Occipital lobe (tissue), 2 donors: ENCODE measurements around a stretch of chr1.

DNA sequence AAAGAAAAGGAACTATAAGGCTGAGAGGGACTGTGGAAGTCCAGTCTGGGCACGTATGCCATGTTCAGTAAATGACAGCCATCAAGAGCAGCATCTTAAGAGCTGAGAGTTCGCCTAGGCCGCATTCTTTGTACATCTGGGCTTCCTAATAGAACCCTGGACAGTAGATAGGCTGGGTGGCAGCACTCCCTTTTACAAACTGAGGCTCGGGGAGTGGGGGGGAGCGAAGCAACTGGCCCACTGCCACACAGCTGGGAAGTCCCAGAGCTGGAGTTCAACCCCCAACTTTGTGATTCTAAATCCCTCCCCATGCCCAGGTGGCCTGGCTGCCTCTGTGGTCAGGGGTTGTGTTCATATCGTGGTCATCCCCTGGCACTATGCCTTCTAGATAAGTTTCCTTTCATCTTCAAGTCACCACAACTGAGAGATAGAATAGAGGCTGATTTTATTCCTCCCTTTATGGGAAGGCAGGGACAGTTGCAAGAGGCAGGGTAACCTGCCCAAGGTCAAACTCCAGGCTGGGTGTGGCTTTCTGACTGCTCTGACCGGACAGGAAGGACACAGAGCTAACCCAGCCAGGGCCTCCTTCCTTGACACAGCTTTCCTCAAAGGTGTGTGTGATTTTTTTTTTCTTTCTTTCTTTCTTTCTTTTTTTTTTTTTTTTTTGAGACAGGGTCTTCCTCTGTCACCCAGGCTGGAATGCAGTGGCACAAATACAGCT lies 18.6 kb upstream of the TNFRSF1B start:
- RAMPAGE, long total RNA: no peak

DNA sequence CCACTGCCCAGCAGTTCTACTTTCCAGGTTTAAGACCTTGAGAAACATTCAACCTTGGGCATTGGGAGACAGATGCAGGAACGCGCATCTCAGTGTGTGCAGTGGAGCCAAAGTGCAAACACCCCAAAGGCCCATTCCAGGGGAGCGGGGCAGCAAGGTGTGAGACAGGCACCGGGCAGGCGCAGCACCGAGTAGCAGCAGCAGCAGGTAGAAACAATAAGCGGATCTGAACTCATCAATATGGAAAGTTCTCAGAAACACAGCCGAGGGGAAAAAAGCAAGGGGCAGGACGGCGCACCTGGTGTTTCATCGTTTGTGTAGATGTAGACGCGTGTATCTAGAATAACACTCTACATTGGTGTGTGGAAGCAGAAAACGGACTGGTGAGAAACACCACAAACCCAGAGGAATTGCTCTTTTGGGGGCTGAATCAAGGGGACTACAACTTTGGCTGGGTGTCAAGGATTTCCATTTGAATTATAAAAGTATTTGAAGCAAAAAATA lies 8.1 kb upstream of the TNFRSF1B start:
- RAMPAGE, long total RNA: no peak

- RAMPAGE, long total RNA: no peak
Measured at GRCh38 chr1:12159748-12160181, 7.0 kb upstream of the TNFRSF1B start.

GRCh38 chr1:12170150-12170758 lies 3.5 kb downstream of the TNFRSF1B start:
- RAMPAGE, long total RNA: no peak

- RAMPAGE, long total RNA: no peak
Measured at GRCh38 chr1:12171501-12172411, 5.0 kb downstream of the TNFRSF1B start.

DNA sequence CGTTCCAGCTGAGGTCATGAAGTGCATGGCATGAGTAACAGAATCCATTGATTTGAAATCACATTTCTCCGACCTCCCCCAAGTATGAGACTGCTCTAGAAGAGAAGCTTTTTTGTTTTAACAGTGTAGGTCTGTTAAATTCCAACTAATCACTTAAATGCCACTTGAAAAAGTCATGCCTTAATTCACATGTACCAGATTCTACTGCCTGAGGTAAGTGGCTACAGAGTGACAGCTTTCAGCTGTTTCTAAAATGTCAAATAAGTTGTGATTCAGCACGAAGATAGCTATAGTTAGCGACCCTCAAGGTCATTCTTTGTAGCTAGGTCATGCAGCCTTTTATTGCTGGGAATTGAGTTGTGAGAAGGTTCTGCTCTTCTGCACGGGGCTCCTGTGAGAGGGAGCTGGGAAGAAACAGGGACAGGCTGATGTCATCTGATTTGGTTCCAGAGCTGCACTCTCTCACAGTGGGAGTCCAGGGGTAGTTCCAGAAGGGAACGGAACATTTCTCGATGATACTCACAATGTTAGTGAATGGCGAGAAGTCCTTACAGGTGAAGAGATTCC lies 112.7 kb downstream of the VPS13D start:
- RAMPAGE, long total RNA: no peak

- RAMPAGE, long total RNA: no peak
Measured at GRCh38 chr1:12344498-12345271, 114.9 kb downstream of the VPS13D start.

- RAMPAGE, long total RNA: no peak
Measured at GRCh38 chr1:12381362-12381913, 151.6 kb downstream of the VPS13D start.

DNA sequence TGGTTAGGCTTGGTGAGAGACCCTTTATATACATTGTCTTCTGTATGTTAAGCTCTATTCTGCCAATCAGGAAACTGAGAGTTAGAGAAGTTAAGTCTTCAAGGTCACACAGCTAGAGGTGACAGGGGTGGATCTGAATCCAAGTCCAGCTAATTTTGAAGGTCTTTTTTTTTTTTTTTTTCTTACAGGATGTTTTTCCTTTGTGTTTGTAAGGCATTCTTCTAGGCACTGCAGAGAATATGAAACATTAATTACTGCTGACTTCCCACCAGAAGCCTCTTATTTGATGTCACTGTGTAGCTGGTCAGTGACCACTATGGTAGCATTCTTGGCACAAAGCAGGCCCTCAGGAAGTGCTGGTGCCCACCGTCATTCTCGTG lies 192.8 kb downstream of the VPS13D start:
- RAMPAGE, long total RNA: no peak

- RAMPAGE, long total RNA: no peak
Measured at GRCh38 chr1:12434147-12434627, 183.8 kb downstream of the DHRS3 start.

DNA sequence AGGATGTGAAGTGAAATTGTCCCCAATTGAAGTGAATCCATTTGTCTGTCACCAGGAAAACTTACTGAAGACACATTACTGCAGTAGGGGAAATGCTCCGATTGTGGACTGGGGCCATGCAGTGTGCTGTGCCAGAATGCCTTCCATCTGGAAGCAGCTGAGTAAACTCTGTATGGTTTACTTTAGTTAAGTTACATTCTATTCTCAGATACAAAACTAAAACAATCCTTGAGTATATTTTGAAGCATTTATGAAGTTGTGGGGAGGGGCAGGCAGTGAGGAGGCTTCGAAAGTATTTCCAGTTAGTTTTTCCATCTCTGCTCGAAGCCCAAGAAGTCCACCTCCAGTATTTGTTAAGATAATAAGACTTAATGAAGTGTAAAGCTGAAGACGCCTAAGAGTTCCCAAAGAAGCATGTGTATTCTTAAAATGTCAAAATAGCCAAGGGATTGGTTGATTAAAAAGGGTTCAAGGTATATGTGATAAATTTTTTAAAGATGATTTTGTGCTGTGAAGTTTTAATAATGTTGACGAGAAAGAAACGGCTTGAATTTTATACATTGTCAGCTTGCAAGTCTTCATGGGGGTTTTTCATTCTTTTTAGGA lies 156.6 kb downstream of the DHRS3 start:
- RAMPAGE, long total RNA: no peak

DNA sequence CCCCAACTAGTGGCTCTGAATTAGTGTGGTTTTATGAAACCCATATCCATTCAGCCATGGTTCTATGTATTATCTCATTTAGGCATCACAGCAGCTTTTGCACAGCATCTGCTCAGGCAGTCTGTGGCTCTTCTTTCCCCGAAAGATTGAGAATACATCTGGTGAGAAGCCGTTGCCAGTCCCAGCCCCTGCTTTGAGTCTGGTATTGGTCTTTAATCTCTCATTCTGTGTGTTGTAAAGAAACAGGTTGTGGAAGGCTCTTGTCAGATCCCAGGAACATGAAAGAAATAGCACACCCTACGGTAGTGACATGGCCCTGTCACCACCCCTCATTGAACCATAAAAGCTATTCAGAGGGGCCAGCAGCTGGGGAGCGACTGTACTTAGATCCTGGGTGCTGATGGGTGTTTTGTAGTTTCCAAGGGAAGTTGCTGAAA lies 145.2 kb downstream of the DHRS3 start:
- RAMPAGE, long total RNA: no peak

DNA sequence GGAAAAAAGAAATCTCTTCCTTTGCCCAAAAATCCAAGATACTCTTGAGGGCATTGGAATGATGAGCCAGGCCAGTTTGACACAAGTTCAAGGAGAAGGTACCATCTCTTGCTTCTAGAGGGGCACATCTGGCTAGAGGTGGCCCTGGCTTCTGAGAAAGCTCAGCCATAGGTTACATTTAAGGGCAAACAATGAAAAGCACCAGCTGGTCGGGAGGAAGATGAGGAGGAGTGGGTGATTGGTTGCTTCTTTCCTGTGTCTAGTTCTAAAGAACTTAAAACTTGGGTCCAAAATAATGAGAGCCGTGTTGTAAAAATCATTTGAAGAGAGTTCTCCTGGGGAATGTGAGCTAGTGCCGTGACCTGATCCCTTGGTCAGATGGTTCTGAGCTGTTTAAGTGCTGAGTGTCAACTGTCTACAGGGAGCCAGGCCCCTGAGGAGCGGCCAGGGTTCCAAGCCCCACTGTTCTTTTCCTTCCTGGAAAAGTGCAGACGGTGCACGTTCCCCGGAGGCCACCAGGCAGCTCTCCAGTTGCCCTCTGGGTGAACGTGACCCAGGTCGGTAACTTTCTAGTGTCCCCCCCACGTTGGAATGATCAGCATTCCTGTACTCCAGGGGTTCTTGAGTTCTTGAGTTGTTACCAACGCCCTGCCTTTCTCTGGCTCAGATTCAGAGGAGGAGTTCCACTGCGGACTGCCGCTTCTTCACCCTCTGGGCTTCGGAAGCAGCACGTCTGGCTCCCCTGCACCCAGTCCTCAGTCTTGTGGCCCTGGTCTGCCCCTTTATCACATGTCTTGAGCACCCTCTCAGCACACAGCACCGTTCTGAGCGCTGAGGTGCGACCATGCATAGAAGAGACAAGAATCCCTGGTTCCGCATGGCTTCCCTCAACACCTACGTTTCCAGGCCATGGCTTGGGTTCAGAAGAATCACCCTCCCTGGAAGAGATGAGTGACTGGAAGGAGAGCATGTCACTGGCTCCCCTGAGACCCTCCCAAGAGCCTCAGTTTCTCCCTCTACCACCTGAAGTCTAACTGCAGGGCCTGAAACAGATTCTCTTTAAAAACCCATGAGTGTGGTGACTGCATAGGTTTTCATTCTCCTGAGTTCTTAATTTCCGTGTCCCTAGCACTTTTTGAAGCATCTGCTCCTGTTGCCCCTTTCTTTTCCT lies 131.6 kb downstream of the DHRS3 start:
- RAMPAGE, long total RNA: no peak

DNA sequence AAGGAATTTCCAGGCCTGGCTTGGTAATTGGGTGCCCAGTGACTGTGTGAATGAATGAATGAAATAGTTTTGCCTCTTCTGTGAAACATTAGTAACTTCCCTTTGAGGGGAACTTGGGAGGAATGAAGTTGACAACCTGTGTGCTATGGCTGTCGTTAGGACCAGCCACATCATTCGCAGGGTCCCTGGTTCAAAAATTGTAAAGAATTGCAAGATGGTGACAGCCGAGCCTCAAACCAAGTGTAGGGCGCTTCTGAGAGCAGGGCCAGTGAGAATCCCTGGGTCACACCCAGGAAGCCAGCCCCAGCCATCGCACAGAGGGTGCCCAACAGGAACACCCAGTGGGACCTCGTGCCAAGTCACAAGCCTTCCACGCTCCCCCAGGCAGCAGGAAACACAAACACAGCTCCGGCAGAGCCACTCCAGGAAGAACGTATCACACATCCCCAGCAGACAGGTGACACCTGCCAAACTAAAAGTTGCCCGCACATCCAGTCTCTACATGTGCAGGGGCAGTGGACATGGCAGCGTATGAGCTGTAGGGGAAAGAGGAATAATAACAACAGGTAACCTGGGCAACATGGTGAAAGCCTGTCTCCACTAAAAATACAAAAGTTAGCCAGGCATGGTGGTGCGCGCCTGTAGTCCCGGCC lies 20.3 kb downstream of the DHRS3 start:
- RAMPAGE, long total RNA: no peak

- RAMPAGE, long total RNA: no peak
Measured at GRCh38 chr1:12607834-12608366, 10.1 kb downstream of the DHRS3 start.

DNA sequence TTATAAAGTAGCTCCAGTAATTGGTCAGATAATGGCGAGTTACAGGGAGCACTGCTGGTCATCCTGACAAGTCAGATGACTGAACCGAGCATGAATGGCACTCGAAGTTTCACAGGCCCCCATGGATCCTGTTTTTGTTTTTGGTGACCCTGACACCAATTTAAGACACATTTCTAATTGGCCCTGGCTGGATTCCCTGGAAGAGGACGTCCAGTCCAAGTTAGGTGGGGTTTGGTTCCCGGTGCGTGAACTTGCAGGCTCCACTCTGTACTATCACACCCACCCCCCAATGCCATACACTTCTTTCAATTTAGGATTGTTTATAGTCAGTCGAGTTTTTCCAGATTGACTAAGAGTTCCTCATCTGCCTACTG lies 2.8 kb downstream of the DHRS3 start:
- RAMPAGE, long total RNA: no peak

DNA sequence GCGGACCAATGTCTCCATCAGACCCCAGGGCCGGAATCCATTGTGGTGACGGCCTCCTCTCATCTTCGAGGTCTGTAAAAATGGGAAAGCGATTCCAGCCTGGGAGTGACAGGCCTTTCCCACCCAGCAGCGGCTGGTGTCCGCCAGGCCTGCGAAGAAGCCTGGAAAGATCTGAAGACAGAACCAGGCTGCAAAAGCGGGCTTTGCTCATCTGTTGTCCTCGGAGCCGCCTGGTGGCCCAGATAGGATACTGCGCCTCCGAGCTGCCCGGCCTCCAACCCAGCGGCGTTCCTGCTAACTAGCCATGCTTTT lies 1.8 kb upstream of the DHRS3 start:
- RAMPAGE, long total RNA: no peak

DNA sequence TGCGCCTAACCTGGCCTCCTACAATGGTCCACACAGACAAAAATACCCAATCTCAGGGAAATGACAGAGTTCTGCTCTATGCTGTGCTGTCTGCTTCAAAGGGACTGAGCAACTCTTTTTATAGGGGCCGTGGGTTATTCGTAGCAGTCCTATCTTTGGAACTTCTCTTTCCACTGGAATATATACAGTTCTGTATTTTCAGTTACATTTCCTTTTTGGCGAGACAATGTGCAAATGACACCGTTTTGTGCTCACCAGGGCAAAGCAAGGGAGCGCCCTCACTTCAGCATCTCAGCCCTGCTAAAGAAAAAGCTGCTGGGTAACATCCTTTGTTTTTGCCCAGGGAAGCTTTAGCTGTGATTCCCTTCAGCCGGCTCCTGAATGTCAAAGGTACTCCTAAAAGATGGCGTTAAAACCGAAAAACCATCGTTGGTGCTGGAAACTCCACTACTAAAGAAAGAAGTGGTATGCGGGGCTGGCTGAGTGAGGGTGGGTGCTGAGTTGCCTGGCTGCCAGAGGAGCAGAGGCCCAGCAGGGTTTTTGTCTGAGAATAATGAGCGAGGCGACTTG lies 1.7 kb downstream of the PDPN start:
- RAMPAGE, long total RNA: no peak

DNA sequence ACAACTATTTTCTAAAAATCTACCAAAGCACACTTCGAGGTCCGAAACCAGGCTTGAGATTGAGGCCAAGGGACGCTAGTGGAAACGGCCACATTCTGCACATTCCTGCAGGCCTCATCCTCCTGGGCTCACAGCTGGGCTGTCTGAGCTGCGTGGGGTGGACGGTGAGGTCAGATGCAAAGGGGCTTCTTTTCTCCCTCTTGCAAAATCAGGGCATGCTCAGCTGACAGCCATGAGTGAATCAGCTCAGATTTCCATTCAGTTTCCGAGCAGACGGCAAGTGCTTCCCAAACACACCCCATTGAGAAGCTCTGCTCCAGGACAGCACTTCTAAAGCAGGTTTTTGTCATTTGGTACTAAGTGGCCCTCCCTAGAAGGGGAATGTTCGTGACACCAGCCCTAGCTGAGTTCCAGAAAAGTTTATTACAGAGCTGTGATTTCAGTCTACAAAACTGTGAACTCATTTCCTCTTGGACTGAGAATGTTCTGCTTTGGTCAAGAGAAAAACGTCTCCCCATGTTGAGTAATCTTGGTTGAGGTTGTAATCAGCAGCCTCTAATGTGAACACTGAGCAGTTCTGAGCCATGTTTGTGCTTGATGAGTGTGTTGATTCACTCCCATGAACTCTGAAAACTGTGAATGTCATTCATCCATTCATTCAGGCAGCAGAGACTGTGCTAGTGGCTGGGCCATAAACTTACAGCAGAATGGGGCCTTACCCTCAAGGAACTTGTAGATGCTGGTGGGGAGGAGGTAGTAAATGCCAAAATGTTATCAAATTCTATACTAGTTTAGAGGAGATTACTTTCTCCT lies 10.1 kb downstream of the PDPN start:
- RAMPAGE, long total RNA: no peak

- RAMPAGE, long total RNA: no peak
Measured at GRCh38 chr1:13665604-13666187, 34.3 kb upstream of the PRDM2 start.